ENCODE results near the gene NOL7.

- PRO-cap, 8 experiments = peak in 1 of 8 experiments; most common plus-strand start chr6:13526984 (in 1); most common minus-strand start chr6:13526781 (in 1)
Measured at GRCh38 chr6:13526435-13527478, 39.4 kb upstream of the GFOD1 start.

DNA sequence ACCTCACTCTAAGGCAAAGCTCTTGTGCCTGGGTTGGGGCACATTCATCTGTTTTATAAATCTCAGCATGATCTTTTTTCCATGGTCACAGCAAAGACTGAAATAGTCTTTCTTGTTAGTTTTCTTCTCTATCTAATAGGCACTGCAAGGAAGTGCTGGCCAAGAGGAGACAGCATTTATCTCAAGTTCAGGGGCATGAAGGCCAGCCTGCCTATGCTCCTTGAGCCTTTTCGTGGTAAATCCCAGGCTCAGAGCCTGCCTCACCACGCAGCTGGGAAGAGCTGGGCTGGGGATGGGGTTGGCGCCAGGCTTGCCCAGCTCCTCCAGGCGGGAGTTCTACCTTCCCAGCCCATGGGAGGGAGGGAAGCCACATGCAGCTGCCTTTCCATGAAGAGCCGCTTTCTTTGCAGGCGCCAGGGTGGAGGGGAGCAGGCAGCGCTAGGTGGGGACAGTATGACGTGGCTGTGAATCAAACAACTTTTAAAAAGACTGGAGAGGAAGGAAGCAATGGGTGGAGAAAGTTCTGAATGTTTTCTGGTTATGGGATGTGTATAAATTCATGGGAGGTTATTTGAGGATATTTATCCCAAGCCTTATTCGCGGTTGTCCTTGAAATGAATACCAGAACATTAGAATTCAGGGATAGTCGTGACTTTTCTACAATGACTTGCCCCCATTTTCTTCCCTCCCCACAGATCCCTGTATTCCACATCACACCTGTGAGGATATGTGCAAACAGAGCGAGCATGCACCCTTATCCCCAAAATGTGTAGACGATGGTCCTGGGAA lies 19.4 kb upstream of the SIRT5 start:
- PRO-cap, 8 experiments = no peak in any of the 8 experiments

DNA sequence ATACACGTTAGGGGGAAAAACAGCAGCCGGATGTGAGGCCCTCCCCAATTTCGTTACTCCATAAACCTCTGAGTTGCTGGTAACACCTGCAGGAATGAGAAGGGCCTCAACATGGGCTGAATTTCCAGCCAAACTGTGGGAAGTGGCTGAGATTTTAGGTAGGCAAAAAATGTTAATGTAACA lies 989 bp upstream of the SIRT5 start:
- PRO-cap, 8 experiments = no peak in any of the 8 experiments

DNA sequence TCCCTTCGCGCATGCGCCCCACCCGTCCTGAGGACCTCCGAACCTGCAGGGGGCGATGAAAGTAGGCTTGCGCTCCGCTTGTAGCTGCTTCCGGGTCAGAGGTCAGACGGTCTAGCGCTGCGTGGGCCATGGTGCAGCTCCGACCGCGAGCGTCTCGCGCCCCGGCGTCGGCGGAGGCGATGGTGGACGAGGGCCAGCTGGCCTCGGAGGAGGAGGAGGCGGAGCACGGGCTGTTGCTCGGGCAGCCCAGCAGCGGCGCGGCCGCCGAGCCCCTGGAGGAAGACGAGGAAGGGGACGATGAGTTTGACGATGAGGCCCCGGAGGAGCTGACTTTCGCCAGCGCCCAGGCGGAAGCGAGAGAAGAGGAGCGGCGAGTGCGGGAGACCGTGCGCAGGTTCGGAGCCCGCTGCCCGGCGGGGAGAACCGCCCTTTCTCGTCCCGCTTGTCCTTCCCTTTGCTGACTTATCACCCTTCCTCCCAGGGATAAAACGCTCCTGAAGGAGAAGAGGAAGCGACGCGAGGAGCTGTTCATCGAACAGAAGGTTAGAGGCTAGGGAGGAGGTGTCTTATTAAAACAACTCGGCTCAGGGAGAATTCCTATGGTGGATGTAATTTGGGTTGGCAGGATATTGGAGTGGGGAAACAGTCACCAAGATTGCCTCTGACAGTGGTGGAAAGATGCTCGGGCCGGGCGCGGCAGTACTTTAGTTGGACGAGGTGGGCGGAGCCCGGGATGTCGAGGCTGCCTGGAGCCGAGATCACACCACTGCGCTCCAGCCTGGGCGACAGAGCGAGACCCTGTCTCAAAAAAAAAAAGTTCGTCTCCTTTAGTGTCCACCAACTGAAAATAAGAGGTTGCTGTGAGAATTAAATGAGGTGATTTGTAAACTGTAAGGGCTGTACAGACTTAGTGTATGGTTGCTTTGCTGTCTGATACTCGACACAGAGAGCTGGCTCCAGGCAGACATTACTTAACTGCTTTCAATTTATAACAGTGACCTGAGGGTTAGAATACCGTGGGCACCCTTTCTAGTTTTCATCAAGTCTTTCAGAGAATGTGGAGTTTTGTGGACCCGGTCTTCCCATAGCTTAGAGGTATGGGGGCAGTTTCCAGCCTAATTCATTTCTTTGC lies at the start of gene NOL7:
Gene NOL7 (plus strand): TSS at position 105 of the 1,132 bp plus-strand sequence.
- PRO-cap, 8 experiments = peak in 8 of 8 experiments; most common plus-strand start position 105 of the sequence (in 8); most common minus-strand start position 376 of the sequence (in 3)

GRCh38 chr6:13621602-13622555 lies 6.7 kb downstream of the NOL7 start:
- PRO-cap, 8 experiments = no peak in any of the 8 experiments

DNA sequence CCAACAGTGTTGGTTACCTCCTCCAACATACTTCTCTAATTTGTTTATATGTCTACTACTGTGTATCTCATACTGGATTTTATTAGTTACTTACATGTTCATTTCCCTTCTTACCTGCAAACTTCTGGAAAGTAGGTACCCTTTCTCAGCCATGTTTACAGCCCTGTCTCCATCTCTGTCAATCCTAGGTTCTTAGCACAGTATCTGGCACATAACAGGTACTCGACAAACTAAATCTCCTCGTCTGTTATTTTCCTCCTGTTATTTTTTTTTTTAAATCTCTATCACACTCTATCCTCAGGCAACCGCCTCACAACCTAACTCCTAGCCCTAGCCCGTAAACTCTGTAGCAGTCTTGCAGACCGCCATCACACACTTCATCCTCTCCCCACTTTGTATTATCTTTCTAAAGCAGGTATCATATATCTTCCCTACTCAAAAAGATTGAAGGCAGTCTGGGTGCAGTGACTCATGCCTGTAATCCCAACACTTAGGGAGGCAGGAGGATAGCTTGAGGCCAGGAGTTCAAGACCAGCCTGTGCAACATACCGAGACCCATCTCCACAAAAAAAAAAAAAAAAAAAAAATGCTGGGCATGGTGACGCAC lies 23.1 kb downstream of the RANBP9 start:
- PRO-cap, 8 experiments = peak in 2 of 8 experiments; most common minus-strand start position 322 of the sequence (in 1)

- PRO-cap, 8 experiments = peak in 1 of 8 experiments; most common plus-strand start chr6:13709948 (in 1); most common minus-strand start chr6:13709763 (in 1)
Measured at GRCh38 chr6:13709516-13710052, 2.1 kb downstream of the RANBP9 start.

GRCh38 chr6:14118143-14118688 lies 644 bp downstream of the CD83 start:
- PRO-cap, 8 experiments = no peak in any of the 8 experiments

GRCh38 chr6:14123319-14123986 lies 5.9 kb downstream of the CD83 start:
- PRO-cap, 8 experiments = peak in 2 of 8 experiments; most common plus-strand start chr6:14123571 (in 1)

GRCh38 chr6:14550538-14551186 lies 433.1 kb downstream of the CD83 start:
- PRO-cap, 8 experiments = no peak in any of the 8 experiments

GRCh38 chr6:14722749-14723287 lies 523.1 kb upstream of the JARID2 start:
- PRO-cap, 8 experiments = no peak in any of the 8 experiments

GRCh38 chr6:14727270-14727855 lies 518.5 kb upstream of the JARID2 start:
- PRO-cap, 8 experiments = peak in 6 of 8 experiments; most common minus-strand start chr6:14727475 (in 6)

DNA sequence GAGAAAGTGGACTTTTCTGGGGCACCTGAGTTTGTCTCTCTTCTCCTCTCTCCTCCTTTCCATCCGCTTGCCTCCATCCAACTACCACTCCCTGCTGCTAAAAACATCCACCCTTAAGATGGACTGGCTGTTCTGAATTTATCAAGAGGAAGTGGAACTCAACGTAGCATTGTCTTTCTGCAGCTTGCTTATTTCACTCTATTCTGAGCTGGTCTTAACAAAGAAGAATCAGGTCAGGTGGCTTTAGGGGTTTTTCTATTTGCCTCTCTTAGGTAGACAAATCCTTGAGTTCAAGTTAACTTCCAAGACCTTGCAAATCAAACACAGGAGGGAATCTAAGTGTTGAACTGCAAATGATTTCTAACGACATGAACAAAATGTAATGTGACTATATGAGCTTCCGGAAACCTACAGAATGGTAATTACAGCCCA lies 516.3 kb upstream of the JARID2 start:
- PRO-cap, 8 experiments = no peak in any of the 8 experiments

GRCh38 chr6:14803809-14804437 lies 441.9 kb upstream of the JARID2 start:
- PRO-cap, 8 experiments = no peak in any of the 8 experiments

GRCh38 chr6:14826356-14826686 lies 419.5 kb upstream of the JARID2 start:
- PRO-cap, 8 experiments = no peak in any of the 8 experiments

GRCh38 chr6:14863835-14864859 lies 381.7 kb upstream of the JARID2 start:
- PRO-cap, 8 experiments = no peak in any of the 8 experiments

DNA sequence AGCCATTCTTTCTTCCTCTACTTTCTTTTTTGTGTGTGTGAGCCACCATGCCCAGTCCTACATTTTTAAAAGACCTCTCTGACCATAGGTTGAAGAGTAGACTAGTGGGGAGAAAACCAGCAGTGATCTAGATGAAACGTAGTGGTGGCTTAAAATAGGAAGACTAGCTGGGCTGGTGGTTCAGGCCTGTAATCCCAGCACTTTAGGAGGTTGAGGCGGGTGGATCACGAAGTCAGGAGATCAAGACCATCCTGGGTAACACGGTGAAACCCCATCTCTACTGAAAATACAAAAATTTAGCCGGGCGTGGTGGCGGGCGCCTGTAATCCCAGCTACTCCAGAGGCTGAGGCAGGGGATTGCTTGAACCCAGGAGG lies 34.8 kb upstream of the JARID2 start:
- PRO-cap, 8 experiments = no peak in any of the 8 experiments

- PRO-cap, 8 experiments = peak in 6 of 8 experiments; most common plus-strand start chr6:15273632 (in 5)
Measured at GRCh38 chr6:15273339-15273747, 27.5 kb downstream of the JARID2 start.

DNA sequence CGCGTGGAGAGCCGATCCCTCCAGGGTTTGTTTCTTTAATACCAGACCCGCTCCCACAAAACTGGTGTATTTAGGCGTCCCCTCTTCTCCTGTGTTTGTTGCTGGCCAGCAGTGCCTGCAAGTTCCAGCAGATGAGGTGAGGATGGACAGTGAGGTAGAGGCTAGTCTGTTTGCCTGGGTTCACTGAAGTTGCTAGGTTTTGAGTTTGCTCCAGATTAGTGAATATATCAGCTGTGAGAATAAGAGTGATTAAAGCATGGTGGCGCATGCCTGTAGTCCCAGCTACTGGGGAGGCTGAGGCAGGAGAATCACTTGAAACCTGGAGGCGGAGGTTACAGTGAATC lies 71.9 kb downstream of the JARID2 start:
- PRO-cap, 8 experiments = peak in 2 of 8 experiments; most common plus-strand start position 167 of the sequence (in 2)

DNA sequence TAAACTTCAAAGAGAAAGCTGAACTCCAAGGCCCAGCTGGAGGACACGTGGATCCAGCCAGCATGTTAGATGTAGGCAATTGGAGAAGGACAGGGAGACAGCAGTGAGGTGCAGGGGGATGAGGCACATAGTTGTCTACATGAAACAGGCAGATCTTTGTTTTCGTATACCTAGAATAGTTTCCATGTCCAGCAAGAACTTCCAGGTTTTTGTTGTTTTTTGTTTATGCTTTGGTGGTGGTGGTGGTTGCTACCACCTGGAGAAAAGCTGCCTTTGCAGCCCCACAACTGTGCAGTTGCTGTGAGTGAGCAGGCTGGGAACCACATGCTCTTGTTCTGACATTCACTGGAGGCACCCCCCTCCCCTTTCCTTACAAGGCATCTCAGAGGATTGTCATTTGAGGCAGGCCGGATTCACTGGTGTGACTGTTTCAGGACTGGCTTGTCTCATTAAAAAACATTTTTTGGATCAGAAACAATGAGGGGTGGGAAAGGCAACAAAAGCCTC lies 72.4 kb downstream of the JARID2 start:
- PRO-cap, 8 experiments = no peak in any of the 8 experiments

Data from peripheral blood mononuclear cell (primary cell).